Mammary epithelial cell (primary cell): ENCODE results near the gene CALHM4.

GRCh38 chr6:114144804-114145878 lies 174.2 kb upstream of the HDAC2 start:
- CAGE, long polyA plus RNA, result no peak
- RRBS, result no CpG with 5 or more reads among the region's 10 CpGs

- CAGE, long polyA plus RNA, result no peak
- RRBS, result 2% methylated on average over 15 of the region's 93 CpGs
Observed at GRCh38 chr6:114341939-114342755, 676 bp downstream of the HS3ST5 start.

DNA sequence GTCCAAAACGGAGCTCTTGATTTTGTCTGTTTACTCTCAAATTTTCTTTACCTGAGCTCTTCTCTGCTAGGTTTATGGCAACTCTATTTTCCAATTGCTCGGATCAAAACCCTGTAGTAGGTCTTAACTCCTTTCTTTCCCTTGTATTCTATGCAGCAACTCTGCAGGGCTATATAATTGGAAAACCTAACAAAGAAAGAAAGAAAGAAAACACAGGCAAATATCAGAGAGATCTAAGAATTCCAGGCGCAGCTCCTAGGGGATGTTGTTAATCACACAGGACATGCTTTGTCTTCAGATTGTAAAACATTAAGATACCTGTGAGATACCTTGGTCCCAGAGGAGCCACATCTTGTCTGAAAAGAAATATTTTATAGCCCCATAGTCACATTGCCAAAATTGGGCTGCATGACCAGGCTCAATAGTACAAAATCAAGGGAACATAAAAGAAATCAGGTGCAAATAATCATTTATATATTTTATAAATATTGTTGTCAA lies 747.8 kb upstream of the HS3ST5 start:
- CAGE, long polyA plus RNA, result no peak
- RRBS, result no CpG with 5 or more reads among the region's 3 CpGs

DNA sequence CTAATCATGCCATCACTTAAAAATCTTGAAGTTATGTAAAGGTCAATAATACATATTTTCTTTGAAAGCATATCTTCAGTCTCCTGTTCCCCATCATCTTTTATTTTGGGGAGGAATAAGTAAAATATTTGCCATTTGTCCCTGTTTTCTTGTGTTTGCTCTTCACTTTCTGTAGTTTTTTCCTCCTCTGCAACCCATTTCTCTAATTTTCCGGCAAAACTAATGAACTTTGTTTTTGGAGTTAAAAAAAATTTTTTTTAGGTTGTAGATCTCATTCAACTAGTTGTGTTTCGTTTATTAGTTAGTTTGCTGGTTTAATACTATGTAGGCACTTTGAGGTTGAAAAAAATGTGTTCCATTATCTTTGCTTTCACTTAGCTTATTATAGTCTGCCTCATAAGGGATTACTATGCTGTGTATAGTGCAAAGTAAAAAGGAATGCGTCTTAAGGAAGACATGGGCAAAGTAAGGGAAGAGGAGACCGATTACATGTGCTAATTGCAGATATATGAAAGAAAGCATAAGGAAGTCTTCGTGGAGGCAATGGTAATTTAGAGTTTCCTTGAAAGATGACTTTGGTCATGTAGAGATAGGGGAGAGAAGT lies 30.2 kb upstream of the COL10A1 start:
- CAGE, long polyA plus RNA, result no peak
- RRBS, result no CpG with 5 or more reads among the region's 5 CpGs

- CAGE, long polyA plus RNA, result no peak
- RRBS, result no CpG with 5 or more reads among the region's 1 CpG
Observed at GRCh38 chr6:116307084-116307389, 27.3 kb upstream of the TSPYL1 start.

DNA sequence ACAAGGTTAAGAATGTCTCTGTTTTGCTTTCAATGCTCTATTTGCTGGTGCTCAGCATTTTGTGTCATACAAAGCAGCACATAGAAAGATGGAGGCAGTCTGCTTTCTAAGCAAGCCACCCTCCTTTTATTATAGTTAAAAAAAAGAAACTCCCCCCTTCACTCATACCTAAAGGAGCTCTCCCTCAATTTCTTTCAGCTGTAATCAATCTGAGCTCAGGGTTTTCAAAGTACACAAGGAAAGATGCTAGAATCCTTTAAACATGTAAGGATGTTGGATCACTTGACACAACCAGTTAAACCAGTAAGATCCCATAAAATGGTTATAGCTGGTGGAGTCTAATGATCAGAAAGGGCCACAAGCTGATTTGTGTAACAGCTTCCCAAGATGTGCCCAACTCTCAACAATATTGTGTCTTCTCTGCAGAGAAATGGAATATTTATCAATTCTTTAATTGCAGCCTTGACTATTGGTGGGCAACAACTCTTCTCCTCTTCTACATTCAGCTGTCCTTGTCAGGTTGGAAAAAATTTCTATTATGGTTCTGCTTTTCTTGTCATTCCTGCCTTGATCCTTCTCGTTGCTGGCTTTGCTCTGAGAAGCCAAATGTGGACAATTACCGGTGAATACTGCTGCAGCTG lies at the start of gene CALHM4:
Gene CALHM4, plus strand, starts transcription at position 345 of the 641 bp plus-strand sequence.
- CAGE, long polyA plus RNA, result no peak
- RRBS, result no CpG with 5 or more reads among the region's 2 CpGs

GRCh38 chr6:117425373-117425861 lies 325 bp downstream of the ROS1 start:
- CAGE, long polyA plus RNA, result no peak
- RRBS, result no CpG with 5 or more reads among the region's 3 CpGs

GRCh38 chr6:117483678-117484108 lies 1.2 kb downstream of the DCBLD1 start:
- CAGE, long polyA plus RNA, result no peak
- RRBS, result 0% methylated on average over 1 of the region's 9 CpGs

GRCh38 chr6:117536279-117536756 lies 53.8 kb downstream of the DCBLD1 start:
- CAGE, long polyA plus RNA, result no peak
- RRBS, result no CpG with 5 or more reads among the region's 4 CpGs

GRCh38 chr6:117548782-117549279 lies 53.5 kb downstream of the GOPC start:
- CAGE, long polyA plus RNA, result no peak
- RRBS, result no CpG with 5 or more reads among the region's 6 CpGs

DNA sequence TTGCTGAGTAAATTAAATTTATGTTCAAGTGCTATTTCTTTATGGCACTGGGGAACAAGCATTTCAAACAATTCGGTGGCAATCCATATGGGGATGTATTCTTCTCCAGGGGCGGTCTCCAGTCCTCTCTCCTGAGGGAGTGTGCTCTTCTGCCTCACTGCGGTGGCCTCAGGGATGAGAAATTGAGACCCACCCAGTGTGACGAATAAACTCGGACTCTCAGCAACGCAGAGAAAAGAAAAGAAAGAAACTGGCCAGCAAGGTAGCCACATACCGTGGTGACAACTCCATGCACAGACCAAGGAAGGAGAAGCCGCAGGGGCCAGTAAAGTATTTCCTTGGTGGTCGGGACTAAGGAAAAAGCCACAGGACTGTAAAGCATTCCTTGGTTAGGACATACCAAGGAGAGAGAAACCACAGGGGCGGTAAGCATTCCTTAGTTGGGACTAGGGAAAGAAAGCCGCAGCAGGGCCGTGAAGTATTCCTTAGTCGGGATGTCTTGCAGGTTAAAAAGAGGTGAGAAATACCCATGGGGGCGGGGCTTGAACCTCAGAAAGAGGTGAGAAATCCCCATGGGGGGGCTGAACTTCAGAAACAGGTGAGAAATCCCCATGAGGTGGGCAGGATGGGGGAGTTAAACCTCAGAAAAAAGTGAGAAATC lies 13.6 kb upstream of the GOPC start:
- CAGE, long polyA plus RNA, result no peak
- RRBS, result no CpG with 5 or more reads among the region's 14 CpGs

- CAGE, long polyA plus RNA, result no peak
- RRBS, result no CpG with 5 or more reads among the region's 1 CpG
Observed at GRCh38 chr6:117698344-117698870, 23.1 kb downstream of the NUS1 start.

GRCh38 chr6:117829589-117830214 lies 77.4 kb upstream of the SLC35F1 start:
- CAGE, long polyA plus RNA, result no peak
- RRBS, result no CpG with 5 or more reads among the region's 8 CpGs

GRCh38 chr6:118292711-118292910 lies 255.5 kb upstream of the PLN start:
- CAGE, long polyA plus RNA, result no peak
- RRBS, result no CpG with 5 or more reads among the region's 2 CpGs

GRCh38 chr6:118377762-118378671 lies 170.1 kb upstream of the PLN start:
- CAGE, long polyA plus RNA, result no peak
- RRBS, result no CpG with 5 or more reads among the region's 17 CpGs

DNA sequence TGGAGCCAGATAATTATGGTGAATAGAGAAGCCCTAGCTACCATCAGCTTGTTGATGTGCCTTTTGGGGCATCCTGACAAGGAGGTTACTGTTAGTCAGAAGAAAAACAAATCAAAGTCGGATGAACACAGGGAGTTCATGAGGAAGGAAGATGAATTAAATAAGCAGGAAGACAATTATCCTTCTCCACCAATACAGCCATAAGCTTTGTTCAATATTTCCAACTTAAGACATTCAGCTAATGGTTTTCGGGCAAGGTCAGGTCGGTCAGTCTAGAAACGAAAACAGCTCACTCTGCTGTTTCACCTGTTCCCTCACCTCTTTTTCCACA lies 163.7 kb upstream of the PLN start:
- CAGE, long polyA plus RNA, result no peak
- RRBS, result no CpG with 5 or more reads among the region's 4 CpGs

- CAGE, long polyA plus RNA, result no peak
Observed at GRCh38 chr6:118470438-118471038, 77.6 kb upstream of the PLN start.

GRCh38 chr6:118552803-118553122 lies 4.7 kb downstream of the PLN start:
- CAGE, long polyA plus RNA, result no peak

DNA sequence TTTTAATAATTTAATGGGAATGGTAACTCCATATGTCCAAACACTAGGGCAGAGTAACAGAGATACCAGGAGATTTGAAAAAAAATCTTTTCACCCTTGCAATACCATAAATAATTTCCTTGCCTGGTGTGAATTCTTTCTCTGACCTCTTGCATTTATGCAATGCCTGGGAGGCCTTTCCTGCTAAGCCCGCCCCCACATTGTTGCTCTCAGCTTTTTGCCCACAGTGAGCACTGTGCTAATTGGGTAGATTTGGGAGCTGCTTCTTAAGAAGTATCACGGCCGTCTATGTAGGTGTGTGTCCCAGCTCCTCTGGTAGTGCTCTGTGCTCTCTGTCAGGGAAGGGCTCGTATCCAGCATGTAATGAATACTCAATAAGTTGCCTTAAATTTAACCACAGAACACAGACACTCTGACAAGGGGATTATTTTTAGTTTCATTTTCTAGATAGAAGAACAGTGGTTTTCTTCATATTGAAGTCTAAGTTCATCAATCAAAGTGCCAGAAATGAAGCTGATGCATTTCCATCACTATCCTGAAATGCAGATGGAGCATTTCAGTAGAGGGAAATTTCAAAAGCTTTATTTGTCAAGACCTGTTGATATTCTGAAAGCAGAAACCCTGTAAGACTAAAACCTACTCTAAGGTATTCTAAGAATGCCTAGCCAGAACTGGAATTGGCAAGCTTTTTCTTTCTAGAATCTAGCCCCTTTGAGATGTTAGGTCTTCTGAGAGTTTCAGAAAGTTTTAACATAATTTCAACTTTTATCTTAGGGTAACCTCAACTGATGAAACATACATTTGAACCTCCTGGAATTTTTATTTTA lies 54.6 kb upstream of the CEP85L start:
- CAGE, long polyA plus RNA, result no peak
- RRBS, result no CpG with 5 or more reads among the region's 4 CpGs

GRCh38 chr6:118815127-118816198 lies 78.5 kb upstream of the ASF1A start:
- CAGE, long polyA plus RNA, result no peak
- RRBS, result no CpG with 5 or more reads among the region's 12 CpGs